Gastrocnemius medialis (tissue), 3 donors: Measurements from ENCODE around the gene SPDYE21.

- PRO-cap, result no peak
- RAMPAGE, long total RNA, 3 experiments, result no peak in any of the 3 experiments
These were observed 151.3 kb downstream of the TPST1 start for GRCh38 chr7:66356392-66356839.

- PRO-cap, result no peak
- RAMPAGE, long total RNA, 3 experiments, result no peak in any of the 3 experiments
These were observed 180.6 kb downstream of the TPST1 start for GRCh38 chr7:66385660-66386245.

DNA sequence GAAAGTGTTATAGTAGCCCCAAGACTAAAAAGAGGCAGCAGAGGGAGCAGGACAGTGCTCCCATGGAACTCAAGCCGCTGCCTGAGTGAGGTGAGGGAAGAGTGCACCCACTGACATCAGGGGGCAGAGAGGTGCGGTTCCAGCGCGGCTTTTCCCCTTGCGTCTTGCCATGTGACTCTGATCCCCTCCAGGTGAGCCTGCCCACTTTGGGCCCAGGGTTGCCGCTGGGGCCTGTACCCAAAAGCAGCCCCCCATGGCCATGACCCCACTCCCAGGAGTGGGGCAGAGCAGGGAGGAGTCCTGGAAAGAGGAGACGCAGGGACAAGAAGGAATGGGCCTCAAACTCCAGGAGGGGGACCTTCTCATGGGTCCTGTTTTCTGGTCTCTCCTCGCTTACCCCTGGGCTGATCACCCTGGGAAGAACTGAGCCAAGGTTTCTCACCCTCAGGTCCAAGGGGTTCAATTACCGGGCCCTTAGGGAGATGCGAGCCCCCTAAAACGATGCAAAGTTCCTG lies 136.2 kb upstream of the KCTD7 start:
- PRO-cap, result no peak
- RAMPAGE, long total RNA, 3 experiments, result no peak in any of the 3 experiments

- PRO-cap, result unidirectional peak, plus-strand start at chr7:66682543
- RAMPAGE, long total RNA, 3 experiments, result no peak in any of the 3 experiments
These were observed 53.8 kb downstream of the KCTD7 start for GRCh38 chr7:66682327-66683069.

DNA sequence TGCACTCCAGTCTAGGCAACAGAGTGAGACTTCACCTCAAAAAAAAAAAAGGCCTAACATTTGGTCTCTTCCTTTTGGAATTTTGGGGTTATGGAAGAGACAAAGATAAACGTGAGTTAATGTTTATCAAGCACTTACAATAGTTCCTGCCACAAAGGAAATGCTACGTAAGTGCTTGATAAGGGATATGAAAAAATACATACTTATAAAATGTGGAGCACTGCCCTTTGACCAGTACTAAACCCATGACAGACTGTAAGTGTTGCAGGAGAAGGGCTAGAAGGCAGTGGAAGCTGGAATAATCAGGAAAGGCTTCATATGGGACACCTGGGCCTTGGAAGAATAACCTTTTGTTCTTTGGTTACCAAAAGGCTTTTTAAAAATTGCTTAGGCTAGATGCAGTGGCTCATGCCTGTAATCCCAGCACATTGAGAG lies 25.5 kb downstream of the TMEM248 start:
- PRO-cap, result no peak
- RAMPAGE, long total RNA, 3 experiments, result no peak in any of the 3 experiments

- PRO-cap, result no peak
- RAMPAGE, long total RNA, 3 experiments, result no peak in any of the 3 experiments
These were observed 6.5 kb downstream of the SBDS start for GRCh38 chr7:66988927-66989258.

DNA sequence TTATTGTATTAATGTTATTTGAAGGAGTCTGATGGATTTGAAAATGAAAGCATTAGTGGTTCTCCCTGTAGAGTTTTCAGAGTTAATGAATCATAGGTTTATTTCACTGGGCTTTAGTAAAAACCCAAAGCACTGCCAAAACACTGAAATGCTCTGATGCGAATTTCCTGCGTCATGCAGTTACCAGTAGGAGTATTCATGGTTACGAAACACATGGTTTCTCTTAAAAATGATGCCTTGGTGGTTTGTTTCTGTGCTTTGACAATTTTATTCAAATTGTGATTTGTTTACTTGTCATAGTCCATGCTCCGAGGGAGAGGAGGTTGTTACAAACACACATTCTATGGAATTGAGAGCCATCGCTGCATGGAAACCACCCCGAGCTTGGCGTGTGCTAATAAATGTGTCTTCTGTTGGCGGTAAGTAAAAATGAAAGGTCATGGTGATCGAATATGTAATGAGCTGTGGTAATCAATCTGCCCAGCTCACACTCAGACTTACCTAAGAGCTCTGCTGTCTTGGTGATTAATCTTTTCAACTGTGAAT lies 70.4 kb downstream of the TYW1 start:
- PRO-cap, result no peak
- RAMPAGE, long total RNA, 3 experiments, result no peak in any of the 3 experiments

GRCh38 chr7:67276523-67277112 lies at the start of gene SPDYE21:
Gene SPDYE21 (plus strand): TSS chr7:67276941.
- PRO-cap, result no peak
- RAMPAGE, long total RNA, 3 experiments, result no peak in any of the 3 experiments

DNA sequence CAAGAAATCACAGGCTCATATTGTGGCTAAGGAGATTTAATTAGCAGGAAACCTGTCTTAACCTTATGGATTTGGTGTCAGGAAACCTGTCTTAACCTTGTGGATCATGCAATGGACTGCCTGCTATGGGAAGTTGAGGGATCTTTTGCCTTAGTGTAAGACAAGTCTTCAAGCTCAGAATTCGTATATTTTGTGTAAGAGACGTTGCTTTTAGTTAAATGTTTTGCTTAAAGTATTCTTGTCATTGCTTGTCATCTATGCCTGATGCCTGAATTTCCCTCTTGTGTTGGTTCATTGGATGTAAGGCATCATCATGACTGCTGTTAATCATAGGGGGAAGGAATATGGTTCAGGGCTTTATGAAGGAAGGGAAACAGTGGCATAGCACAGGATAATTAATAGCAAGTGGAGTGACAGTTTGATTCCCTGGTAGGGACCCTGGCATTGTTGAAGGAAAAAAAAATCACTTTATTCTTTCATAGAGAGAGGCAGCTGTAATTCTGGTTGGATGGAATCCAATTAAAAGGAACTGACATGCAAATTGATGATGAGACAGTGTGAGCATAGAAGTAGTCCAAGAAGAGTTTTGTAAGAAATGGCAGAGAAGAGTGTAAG lies 121.3 kb downstream of the AUTS2 start:
- PRO-cap, result no peak
- RAMPAGE, long total RNA, 3 experiments, result no peak in any of the 3 experiments

DNA sequence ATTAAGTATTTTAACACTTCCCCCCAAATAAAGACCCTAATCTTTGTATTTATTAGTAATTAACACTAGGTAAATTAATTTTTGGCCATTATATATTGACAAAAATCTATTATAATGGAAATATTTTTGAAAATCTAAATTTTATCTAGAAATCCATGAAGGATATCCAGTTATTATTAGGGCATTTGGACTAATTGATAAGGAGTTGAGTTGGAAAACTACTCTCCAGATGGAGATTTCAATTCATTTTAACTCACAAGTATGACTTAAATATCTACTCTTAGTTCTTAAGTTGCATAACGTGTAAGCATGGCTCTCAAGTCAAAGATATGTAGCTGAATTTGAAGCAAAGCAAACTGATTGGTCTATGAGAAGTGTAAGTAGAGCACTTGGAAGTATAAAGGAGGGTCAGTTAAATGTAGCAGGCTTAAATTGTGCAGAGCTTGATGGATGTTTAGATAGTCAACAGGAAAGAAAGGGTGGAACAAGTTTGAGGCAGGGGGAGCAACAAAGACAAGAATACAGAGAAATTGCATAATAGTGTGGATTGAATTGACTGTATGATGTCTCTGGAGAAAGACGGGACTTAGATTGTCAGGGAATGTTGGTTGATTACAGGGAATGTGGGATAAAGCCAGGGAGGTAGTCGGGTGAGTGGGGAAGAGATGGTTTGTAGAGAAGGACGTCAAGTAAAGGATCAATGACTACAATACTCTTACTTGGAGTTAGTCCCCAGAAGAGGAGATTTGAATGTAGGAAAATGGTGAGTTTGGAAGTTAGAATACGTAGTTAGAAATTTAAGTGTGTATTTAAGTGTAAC lies 542.6 kb downstream of the AUTS2 start:
- PRO-cap, result no peak
- RAMPAGE, long total RNA, 3 experiments, result no peak in any of the 3 experiments

GRCh38 chr7:70612874-70613606 lies 518.9 kb upstream of the GALNT17 start:
- PRO-cap, result no peak
- RAMPAGE, long total RNA, 3 experiments, result no peak in any of the 3 experiments

- PRO-cap, result no peak
- RAMPAGE, long total RNA, 3 experiments, result no peak in any of the 3 experiments
These were observed 344.5 kb upstream of the GALNT17 start for GRCh38 chr7:70787520-70787815.

- PRO-cap, result no peak
- RAMPAGE, long total RNA, 3 experiments, result no peak in any of the 3 experiments
These were observed 212.1 kb downstream of the GALNT17 start for GRCh38 chr7:71343918-71344638.

DNA sequence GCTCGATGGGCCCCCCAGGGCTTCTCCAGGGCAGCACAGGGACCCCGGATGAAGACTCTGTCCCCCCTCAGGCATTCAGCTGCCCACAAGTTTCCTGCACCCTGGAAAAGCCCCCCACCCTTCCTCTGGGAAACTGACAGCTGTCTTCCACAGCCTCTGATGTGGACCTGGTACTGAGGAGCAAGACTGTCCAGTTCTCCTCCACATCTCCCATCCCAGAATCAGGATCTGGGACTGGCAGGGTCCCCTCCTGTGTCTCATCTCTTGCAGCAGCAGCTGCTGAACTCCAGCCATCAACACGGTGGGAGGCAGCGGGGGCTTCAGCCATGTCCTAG lies 580.3 kb downstream of the GALNT17 start:
- PRO-cap, result no peak
- RAMPAGE, long total RNA, 3 experiments, result no peak in any of the 3 experiments

DNA sequence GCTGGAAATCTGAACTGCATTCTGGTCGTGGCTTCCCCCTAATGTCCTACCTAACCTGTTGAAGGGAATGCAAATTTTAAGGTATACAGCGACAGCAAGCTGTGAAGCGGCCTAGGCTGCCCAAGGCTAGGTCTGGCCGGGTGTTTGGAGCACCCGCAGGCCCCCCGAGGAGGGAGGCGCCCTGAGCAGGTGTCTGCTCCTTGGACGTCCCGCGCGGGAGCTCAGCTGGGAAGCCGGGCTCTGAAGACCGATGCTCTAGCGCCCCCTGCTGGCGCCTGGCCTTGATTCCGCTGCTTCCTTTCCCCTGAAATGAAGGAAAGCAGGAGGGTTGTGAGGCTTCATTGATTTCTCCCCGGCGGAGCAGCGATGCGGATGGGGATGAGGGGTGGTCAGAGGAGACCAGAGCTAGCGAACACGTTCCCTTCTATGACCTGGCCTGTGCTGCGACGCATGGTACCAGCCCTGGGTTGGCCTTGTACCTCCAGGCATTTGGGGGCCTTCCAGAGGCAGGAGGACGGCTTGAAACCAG lies 601.3 kb downstream of the GALNT17 start:
- PRO-cap, result no peak
- RAMPAGE, long total RNA, 3 experiments, result no peak in any of the 3 experiments

- PRO-cap, result no peak
- RAMPAGE, long total RNA, 3 experiments, result no peak in any of the 3 experiments
These were observed 1.4 kb downstream of the POM121 start for GRCh38 chr7:72926008-72926986.

DNA sequence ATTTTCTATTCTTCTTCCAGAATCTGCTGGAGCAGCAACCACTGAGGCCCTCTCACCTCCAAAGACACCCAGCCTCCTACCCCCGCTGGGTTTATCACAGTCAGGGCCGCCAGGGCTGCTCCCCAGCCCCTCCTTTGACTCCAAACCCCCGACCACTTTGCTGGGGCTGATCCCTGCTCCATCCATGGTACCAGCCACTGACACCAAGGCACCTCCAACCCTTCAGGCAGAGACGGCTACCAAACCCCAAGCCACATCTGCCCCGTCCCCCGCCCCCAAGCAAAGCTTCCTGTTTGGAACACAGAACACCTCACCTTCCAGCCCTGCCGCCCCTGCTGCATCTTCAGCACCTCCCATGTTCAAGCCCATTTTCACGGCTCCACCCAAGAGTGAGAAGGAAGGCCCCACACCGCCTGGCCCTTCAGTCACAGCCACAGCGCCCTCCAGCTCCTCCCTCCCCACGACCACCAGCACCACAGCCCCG lies 17.0 kb downstream of the POM121 start:
- PRO-cap, result no peak
- RAMPAGE, long total RNA, 3 experiments, result no peak in any of the 3 experiments

GRCh38 chr7:72945026-72945897 lies 20.4 kb downstream of the POM121 start:
- PRO-cap, result no peak
- RAMPAGE, long total RNA, 3 experiments, result no peak in any of the 3 experiments

DNA sequence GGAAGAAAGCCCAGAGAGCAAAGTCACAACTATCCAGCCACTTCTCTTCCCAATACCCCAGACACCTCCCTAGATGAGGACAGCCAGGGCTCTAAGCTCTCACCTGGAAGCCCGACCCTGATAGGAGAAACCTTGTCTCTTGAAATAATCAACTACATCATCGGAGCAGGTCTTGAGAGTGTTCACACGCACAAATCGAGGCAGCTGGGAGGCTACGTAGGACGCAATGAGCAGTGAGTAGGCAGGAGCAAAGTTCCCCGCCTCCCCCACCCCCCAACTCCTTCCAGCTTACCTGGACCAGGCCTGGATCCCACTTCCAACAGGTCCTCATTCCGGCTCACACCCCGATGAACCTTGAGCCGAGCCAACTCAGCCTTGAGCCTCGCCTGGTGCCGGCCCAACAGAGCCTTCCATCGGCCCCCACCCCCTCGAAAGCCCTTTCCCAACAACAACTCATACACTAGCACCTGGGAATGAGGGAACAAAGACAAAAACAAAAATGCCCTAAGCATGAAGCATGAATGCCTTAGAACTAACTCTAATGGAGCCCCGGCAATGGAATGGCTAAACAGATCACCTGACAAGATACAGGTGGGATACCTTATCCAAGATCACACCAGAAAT lies 1.2 kb downstream of the NSUN5 start:
- PRO-cap, result no peak
- RAMPAGE, long total RNA, 3 experiments, result no peak in any of the 3 experiments

GRCh38 chr7:73525481-73526015 lies 3.5 kb upstream of the BAZ1B start:
- PRO-cap, result no peak
- RAMPAGE, long total RNA, 3 experiments, result no peak in any of the 3 experiments